Parietal lobe (tissue), 2 donors: ENCODE data around the genes WBP1L and CALHM1.

- RAMPAGE, long total RNA: no peak
Measured at GRCh38 chr10:102401218-102401714, 5.8 kb downstream of the NFKB2 start.

- RAMPAGE, long total RNA: no peak
Measured at GRCh38 chr10:102424945-102425414, 4.3 kb downstream of the FBXL15 start.

GRCh38 chr10:102646607-102647134 is 2.4 kb downstream of the TRIM8 start:
- RAMPAGE, long total RNA: no peak

- RAMPAGE, long total RNA: no peak
Measured at GRCh38 chr10:102647725-102648076, 3.4 kb downstream of the TRIM8 start.

- RAMPAGE, long total RNA: no peak
Measured at GRCh38 chr10:102670883-102671223, 26.6 kb downstream of the TRIM8 start.

GRCh38 chr10:102743389-102744261 is at the start of gene WBP1L:
Gene WBP1L, plus strand, starts transcription at chr10:102743948.
- RAMPAGE, long total RNA: no peak

- RAMPAGE, long total RNA: no peak
Measured at GRCh38 chr10:102778215-102778649, 34.5 kb downstream of the WBP1L start.

GRCh38 chr10:102782128-102782549 is 38.4 kb downstream of the WBP1L start:
- RAMPAGE, long total RNA: no peak

DNA sequence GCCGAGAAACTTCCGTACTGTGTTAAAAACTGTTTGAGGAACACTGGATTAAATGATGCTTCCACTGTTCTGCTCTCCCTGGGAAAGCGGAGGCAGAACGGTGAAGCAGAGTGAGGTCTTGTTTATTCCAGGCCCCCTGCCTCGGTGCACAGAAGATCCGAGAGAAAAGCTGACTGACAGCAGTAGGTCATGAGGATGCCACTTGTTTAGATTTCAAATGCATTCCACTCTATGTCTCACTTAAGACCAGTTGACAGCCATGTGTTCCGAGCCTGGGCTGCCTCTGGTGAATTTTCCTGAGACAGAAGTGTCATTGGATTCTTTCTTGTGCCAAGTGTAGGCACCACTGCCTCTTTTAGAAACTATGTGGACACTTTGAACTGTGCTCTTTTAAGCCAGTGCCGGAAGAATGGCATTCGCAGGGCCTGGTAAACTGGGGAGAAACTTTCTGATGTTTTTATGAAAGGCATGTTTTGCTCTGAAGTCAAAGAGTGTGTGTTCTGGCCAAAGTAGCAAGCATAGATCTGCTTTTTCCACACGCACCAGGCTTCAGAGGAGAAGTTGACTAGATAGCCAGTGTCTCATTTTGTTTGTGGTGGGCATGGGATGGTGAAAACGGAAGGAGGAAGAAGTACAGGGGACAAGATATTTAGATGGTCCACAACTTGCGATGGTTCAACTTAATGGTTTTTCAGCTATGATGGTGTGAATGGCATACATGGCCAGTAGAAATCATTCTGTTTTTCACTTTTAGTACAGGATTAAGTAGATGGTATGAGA is 41.7 kb downstream of the CYP17A1 start:
- RAMPAGE, long total RNA: no peak

GRCh38 chr10:102856081-102856495 is 2.0 kb downstream of the BORCS7 start:
- RAMPAGE, long total RNA: no peak

- RAMPAGE, long total RNA: no peak
Measured at GRCh38 chr10:103090399-103090992, 102.6 kb downstream of the NT5C2 start.

- RAMPAGE, long total RNA: no peak
Measured at GRCh38 chr10:103424893-103425705, 27.1 kb downstream of the CALHM2 start.

DNA sequence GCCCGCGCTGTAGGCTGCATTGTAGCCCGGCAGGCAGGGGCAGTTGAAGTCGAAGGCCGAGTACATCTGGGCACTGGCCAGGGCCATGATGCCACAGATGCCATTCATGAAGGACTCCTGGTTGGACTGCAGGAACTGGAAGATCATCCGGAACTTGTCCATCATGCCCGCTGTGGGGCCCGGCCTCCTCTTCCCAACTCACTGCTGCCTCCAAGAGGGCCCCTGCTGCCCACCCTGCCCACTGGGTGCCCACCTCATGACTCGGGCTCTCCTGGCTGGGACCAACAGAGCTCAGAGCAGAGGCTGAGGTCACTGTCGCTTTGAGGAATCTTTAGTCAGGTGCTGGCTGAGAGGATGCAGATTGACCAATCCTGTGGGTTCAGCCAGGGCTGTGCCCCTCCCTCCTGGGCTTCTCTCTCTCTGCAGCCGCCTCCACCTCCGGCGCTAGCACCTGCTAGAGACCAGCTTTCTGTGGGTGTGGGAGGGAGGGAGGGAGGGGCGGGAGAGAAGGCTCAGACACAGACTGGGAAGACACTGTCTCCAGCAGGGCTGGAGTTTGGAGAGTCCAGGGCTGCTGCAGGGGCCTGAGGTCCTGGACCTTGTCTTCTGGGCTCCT is at the start of gene CALHM1:
Gene CALHM1, minus strand, starts transcription at position 314 of the 616 bp plus-strand sequence.
- RAMPAGE, long total RNA: no peak

DNA sequence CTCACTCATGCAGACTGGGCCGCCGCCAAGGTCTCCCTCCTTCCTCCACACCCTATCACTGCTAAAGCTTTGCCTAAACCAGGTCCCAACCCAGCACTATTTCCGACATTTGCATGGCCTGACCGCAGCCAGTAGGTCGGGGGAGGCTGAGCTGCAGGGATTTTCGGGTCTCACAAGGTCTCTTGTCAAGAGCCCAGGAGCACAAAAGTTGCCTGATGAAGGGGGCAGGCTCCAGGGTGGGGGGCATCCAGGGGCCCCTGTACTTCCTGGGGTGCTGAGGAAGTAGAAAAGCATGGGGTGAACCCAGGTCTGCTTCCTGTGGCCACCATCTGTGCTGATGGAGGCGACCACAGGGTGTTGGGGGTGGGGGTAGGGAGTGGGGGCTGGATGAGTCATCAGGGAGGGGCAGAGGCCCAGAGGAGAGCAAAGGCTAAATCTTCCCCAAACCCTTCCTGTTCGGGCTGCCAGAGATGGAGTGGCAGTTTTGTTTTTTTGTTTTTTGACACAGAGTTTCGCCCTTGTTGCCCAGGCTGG is 7.8 kb downstream of the CALHM3 start:
- RAMPAGE, long total RNA: no peak

DNA sequence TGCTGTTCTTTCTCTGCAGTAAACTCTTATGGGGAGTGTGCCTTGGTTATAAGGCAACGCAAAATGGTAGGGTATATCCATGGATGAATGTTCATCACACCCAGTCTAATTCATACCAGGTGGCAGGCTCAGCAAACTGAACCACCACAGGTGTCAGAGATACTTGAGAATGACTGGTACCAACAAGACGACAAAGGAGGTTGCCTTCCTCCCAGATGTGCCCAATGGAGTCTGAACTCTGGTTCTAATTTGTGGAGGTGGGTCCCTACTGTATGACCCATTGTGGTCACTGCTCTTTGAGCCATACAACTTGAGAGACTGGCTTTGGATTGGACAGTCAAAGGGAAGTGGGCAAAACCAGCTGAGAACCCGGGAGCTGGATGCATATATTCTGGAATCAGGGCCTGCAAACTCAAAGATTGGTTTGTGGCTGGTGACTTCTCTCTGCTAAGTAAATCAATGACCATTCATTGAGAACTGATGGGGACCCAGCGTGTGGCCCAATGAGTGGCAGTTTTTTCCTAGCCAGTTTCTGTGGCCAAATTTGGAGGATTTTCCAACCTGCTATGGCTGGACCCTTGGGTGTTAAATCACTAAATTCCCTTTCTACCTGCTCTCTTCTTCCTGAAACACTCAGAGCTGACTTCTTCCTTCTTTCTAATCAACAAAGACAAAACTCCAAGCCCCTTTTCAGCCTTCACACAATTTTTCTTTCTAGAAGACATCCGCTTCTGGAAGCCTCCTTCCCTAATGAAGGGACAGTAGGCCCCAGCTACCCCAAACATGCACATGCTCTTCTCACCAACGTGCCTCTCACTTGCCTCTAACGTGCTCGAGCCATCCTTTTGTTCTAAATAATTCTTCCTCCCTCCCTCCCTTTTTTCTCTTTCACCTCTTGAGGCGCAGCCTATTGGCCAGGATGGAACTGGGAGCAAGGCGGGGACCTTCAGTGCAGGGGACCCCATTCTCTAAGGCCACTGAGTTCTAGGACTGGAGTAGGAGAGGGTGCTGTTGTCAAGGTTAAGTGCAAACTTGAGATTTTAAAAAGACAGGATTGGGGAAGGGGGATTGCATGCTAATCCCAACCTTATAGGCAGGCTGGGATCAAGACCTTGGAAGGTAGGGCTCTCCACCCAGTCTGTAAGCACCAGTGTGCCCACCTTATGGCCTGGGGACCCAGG is 101.6 kb downstream of the NEURL1 start:
- RAMPAGE, long total RNA: no peak

GRCh38 chr10:103605648-103606268 is 112.3 kb downstream of the NEURL1 start:
- RAMPAGE, long total RNA: no peak

DNA sequence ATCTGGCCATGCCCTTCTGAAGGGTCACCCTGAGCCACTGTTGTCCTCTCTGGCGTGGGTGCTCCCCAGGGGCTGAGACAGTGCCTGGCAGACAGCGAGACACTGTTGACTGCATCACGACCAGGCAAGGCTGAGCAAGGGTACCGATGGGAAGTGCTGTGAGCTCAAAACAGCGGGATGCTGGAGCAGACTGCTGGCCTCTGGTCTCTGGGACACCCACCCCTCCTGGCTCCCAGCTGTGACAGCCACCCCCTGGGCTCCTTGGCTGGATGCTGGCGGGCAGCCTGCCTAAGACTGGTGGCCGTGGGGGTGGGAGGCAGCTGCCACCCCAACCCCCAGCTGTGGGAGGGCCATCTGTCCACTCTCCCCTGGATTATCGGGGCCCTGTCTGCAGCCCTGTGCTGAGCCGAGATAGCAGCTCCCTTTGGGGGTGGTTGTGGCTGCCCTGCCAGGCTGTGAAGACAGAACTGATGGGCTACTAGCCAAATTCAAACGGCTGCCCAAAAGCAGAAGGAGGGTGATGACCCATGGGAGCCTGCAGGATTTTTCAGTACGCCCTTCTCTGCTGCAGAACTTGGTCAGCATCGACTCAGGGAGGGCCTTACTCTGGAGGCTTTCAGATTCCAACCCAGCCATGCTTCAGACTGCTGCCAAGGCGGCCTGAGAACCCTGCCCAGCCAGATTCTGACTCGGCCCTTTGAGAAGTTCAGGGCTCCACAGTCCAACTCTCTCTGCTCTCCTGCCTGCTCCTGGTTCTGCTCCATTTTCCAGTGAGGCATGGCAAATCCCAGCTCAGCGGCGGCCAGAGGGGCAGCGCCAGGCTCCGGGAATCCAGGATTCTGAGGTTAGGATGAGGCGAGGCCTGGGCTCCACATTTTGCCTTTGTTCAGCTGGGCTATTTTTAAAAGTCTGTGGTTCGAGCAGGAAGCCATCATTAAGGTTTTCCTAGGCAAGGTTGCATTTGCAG is 125.3 kb downstream of the NEURL1 start:
- RAMPAGE, long total RNA: no peak

- RAMPAGE, long total RNA: no peak
Measured at GRCh38 chr10:103651796-103652932, 158.7 kb downstream of the NEURL1 start.

DNA sequence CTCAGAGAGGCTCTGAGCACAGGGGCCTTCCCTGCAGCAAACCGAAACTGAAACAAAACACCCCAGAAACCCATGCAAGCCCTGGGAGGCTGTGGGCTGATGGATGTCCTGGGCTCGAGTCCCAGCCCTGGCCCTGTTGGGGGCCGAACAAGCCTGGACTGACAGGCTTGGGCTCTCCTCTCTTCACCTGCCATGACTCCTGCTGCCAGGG is 166.5 kb downstream of the NEURL1 start:
- RAMPAGE, long total RNA: no peak

DNA sequence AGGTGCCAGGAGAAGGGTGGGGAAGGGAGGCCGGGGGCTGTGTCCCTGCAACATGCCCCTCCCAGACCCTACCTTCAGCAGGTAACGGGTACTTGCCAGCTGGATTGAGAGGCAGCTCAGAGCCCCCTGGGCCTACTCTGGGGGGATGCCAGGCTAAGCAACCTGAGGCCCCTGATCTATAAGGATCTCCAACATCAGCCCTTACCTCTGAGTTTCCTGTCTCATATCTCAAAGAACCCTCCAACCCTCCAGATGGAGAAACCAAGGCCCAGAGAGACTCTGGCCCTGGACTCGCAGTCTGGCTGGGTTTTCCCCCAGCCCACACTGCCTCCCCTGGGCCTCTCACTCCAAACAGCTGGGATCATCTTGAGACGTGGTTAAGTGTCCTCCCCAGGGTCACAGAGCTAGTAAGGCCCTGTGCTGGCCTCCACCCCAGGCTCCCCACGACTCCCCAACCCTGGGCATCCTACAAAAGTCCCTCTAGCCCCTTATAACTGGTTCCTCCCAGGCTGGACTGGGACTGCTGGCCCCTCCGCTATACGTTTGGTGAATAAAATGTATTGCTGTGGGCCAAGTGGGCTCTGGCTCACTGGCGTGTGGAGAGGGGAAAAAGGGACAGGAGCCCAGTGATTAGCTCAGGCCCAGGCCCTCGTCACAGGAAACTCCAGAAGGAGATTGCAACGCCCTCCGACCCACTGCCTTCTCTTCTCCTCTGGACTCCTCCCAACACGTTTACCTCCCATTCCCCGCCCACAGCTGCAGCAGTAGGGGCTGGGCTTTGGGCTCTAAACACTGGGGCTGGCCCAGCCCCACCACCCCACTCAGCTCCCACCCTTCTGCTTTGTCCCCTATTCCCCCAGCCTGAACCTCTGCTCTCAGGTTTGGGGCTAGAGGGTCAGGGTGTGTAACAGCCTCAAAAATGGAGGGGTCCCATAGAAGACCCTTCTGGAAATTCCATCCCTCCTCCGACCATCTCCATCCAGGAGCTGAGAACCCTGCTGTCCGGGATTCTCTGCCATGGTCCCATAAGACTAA is 173.7 kb downstream of the NEURL1 start:
- RAMPAGE, long total RNA: no peak